Ishikawa (cell line): ENCODE results near the genes SLC5A5 and CCDC124.

GRCh38 chr19:17775645-17776136 is 19.2 kb upstream of the B3GNT3 start:
- RRBS = no CpG with 5 or more reads among the region's 23 CpGs

DNA sequence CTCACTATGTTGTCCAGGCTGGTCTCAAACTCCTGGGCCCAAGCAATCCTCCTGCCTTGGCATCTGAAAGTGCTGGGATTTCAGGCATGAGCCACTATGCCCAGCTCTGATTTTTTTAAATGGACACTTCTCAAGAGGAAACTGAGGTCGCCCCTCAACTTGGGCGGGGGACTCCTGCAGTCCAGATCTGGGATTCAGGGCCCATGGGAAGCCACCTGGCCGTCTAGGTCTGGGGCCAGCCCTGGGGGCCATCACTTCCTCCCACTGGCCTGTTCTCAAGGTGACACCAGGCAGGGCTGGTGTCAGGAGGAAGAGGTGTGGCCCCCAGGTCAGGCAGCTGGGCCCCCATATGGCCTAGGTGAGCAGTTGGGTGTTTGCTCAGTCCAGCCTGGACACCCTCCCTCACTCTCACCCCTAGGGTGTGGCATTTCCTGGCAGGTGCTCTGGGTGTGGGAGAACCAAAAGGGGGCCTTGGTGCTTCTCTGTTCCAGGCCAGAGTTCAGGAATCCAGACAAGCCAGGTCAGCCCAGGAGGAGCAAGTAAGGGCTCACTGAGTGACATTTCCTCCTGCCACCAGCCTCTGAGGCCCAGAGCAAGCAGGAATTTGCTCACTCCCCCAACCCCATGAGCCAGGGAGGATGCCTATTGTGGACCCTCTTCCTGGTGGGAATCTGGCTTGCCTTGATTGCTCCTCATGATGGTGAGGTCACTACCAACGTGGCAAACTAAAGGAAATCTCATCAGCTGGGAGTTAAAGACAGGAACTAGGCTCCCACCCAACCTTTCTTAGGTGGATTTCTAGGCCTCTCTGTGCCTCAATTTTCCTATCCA is 1.6 kb downstream of the B3GNT3 start:
- RRBS = no CpG with 5 or more reads among the region's 4 CpGs

GRCh38 chr19:17830895-17831327 is 9.6 kb upstream of the INSL3 start:
- RRBS = no CpG with 5 or more reads among the region's 26 CpGs

GRCh38 chr19:17871546-17872139 is at the start of gene SLC5A5:
SLC5A5 (plus strand) TSS chr19:17871945.
- RRBS = 11% methylated on average over 5 of the region's 21 CpGs

- RRBS = no CpG with 5 or more reads among the region's 11 CpGs
Observed at GRCh38 chr19:17931718-17932268, 1.0 kb upstream of the CCDC124 start.

DNA sequence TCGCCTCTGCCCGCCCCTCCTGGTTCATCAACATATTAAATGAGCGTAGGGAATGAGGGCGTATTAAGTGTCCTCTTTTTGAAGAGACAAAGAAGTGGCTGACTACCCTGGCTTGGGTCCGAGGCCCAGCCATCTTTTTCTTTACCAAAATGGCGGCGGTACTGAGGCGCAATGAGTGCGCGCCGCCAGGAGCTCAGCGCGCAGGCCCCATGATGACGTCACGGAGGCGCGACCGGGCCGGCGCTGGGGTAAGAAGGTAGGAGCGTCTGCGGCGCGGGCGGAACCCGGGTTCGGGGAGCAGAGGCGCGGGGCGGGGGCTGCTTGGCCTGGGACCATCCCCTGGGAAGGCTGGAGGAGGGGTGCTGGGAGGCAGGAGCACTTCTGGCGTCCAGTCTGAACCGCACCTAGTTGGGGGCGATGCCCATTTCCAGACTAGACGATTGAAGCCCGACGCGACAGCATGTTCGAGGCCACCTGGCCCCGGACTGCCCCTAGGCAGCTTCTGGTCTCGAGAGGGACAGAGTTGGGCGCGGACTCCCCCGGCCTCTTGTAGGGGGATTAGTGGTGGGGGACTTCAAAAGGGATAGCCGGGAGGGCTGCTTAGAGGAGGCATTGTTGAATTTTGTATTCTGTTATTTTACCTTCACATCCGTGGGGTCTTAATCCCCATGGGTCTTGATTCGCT is at the start of gene CCDC124:
Gene CCDC124 (plus strand): TSS at position 223 of the 685 bp plus-strand sequence.
- RRBS = 1% methylated on average over 13 of the region's 46 CpGs

GRCh38 chr19:17948538-17948948 is 15.7 kb downstream of the CCDC124 start:
- RRBS = no CpG with 5 or more reads among the region's 15 CpGs

GRCh38 chr19:17985241-17985459 is 18.2 kb downstream of the KCNN1 start:
- RRBS = no CpG with 5 or more reads among the region's 4 CpGs

DNA sequence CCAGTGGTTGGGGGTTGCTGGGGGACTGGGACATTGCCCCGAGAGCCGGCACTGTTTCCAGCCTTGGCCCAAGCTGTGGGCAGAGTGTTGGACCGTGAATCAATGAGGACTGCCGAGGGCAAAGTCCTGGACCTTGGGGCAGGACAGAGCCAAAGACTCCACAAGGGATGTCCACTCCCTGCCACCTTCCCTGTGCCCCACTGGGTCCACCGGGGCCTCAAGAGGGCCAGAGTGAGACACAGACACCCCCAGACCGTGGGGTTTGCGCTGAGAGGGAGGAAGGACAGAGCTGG is 11.7 kb downstream of the MAST3 start:
- RRBS = no CpG with 5 or more reads among the region's 7 CpGs

DNA sequence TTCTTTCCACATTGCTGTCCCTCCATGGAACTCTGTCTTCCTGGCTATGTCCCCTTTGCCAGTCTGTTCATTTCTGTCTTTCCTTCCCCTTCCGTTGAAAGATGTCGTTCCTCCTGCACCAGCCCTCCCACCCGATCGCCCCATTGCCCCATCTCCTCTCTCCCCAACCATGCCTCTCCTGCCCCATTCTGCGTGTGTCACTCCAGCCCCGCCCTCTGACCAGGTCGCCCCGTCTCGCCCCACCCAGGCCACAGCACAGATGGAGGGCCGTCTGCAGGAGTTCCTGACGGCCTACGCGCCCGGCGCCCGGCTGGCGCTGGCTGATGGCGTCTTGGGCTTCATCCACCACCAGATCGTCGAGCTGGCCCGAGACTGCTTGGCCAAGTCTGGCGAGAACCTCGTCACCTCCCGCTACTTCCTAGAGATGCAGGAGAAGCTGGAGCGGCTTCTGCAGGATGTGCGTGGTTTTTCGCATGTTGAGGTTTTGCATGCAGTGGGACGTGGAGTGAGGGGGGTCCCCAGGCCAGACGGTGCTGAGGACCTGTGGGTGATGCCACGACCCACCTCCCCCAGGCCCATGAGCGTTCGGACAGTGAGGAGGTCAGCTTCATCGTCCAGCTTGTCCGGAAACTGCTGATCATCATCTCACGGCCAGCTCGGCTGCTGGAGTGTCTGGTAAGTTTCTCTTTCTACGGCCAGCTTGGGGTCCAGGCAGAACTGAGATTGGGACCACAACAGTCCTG is 26.3 kb downstream of the MAST3 start:
- RRBS = no CpG with 5 or more reads among the region's 37 CpGs

- RRBS = no CpG with 5 or more reads among the region's 7 CpGs
Observed at GRCh38 chr19:18135951-18136455, 17.0 kb upstream of the PIK3R2 start.

- RRBS = 2% methylated on average over 10 of the region's 37 CpGs
Observed at GRCh38 chr19:18193539-18194436, 770 bp downstream of the MPV17L2 start.

GRCh38 chr19:18254963-18255140 is 19.4 kb downstream of the IQCN start:
- RRBS = no CpG with 5 or more reads among the region's 5 CpGs

- RRBS = no CpG with 5 or more reads among the region's 2 CpGs
Observed at GRCh38 chr19:18262072-18262929, 12.0 kb downstream of the IQCN start.

DNA sequence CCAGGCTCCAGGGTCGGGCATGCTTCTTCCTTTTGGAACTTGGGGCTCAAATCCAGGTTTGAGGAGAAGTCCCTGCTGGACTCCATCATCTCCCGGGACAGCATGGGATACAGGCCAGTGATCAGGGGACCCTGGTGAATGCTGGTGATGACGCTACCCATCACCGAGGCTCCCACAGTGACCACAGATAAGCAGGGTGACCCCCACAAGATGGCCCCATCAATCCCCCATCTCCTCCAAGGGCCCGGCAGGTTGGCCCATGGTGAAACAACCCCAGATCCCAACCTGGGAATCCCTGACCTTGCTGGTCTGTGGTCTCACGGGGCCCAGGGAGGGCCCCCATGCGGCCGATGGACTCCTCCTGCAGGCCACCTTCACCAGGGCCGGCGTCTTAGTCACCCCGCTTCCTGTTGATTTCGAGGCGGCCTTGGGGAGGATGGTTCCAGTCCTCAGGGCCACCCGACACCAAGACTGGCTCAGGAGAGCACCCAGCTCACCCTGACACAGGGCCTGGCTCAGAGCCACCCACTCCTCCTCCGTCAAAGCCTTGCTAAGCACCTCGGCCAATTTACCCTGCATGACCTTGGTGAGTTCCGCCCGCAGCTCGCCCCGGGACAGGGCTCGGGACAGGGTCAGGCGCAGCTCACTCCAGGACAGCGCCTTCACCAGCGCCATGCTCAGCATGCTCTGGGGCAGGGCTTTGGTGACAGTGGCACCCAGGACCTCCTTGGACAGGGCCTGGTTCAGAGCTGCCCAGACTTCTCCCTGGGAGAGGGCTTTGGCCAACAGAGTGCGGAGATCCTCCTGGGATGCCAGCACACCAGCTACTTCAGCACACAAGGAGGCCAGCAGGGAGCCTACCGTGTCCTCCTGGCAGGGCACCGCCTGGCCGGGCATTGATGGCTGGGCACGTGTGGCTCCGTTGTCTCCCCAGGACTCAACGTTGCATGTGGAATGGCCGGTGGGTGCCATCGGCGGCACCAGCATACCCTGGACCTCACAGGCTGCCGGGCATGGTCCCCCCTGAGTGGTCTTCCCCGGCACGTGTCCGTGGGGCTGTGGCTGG is 9.9 kb downstream of the IQCN start:
- RRBS = 80% methylated on average over 9 of the region's 38 CpGs

DNA sequence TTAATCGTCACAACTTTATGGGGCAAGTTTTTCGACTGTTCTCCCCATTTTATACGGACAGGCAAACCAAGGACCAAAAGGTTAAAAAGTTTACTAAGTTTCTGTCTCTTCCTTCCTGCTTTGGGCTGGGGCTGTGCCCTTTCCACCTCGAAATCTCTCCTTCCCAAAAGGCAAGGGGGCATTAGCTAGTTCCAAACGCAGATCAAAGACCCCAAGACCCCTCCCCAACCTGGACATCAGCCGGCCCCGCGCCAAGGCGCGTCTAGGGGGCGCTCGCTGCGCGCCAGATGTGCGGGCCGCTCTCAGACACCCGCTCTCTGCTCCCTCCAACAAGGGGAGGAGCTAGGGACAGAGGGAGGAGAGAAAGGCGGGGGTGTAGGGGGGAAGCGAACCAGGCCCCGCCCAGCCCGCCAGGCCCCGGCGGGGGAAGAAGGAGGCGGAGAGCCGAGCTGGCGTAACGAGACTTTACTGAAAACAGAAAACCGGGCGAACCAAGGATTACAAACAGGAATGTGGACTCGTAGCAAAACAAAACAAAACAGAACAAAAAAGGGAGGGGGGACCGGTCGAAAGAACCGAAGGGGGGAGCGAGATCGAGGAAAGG is 2.0 kb downstream of the JUND start:
- RRBS = 1% methylated on average over 8 of the region's 35 CpGs

GRCh38 chr19:18317905-18318861 is 4.7 kb downstream of the LSM4 start:
- RRBS = 75% methylated on average over 2 of the region's 21 CpGs

DNA sequence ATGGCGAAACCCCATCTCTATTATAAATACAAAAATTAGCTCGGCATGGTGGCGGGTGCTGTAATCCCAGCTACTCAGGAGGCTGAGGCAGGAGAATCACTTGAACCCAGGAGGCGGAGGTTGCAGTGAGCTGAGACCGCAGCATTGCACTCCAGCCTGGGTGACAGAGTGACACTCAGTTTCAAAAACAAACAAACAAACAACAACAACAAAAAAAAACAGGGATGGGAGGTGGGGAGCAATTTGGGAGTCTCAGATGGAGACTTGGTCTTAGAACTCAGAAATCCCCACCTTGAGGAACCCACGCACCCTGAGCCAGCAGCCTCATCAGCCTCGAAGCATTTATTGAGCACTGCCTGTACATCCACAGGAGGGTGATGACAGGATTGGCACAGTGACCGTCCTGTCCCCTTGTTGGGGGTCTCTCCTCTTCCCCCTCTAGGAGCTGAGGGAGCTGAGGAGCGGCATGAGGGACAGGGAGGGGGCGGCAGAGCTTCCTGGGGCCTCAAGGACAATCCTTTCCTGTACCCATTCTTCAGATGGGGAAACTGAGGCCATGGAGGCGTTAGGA is 5.5 kb downstream of the GDF15 start:
- RRBS = no CpG with 5 or more reads among the region's 11 CpGs

DNA sequence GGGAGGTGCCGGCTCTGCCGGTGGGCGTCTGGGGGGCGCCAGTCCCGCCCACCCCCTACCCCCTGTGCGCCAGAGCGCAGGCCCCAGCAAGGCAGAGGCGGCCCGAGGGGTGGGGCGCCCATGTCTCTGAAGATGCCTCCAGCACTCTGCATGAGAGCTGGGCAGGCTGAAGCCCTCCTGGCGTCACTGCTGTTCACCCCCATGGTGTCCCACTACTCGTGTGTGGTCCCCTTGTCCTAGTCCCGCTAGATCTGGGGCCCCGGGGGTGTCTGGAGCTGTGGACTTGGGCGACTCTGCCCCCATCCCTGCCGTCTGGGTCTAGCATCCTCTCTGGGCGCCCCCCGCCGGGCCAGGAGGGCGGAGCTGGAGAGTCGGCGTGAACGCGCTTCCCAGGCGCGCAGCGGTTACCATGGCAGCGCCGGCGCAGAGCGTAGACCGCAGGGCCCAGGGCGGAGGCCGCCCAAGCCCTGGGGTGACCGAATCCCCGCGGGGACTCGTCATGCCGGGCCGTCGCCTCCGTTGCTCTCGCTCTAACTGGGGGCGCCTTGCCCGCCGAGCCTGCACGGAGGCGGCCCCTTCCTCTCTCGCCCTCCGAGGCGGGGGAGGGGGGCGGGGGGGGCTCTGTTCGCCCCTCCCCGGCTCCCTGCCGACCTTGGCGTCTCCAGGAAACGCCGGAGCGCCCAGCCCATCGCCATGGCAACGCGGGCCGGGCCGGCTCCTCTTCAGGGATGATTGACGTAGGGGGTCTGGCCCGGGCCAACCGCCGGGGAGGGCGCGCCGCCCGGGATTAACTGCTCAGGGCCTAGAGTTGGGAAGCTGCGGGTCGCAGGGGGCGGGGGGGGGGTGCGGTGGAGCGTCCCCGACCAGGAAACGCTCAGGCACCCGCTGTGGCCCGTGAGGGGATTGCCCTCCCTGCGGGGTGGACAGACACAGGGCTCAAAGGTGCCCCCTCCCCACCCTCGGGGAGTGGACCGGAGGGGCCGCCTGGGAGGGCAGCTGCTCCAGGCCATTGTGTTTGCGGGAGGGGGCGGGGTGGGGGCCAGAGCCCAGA is 9.0 kb downstream of the ISYNA1 start:
- RRBS = 3% methylated on average over 39 of the region's 87 CpGs

- RRBS = no CpG with 5 or more reads among the region's 16 CpGs
Observed at GRCh38 chr19:18486253-18486845, 35.5 kb downstream of the ELL start.